Thyroid gland (tissue), 7 donors: ENCODE results near the genes CNR2, IL22RA1 and NCMAP.

DNA sequence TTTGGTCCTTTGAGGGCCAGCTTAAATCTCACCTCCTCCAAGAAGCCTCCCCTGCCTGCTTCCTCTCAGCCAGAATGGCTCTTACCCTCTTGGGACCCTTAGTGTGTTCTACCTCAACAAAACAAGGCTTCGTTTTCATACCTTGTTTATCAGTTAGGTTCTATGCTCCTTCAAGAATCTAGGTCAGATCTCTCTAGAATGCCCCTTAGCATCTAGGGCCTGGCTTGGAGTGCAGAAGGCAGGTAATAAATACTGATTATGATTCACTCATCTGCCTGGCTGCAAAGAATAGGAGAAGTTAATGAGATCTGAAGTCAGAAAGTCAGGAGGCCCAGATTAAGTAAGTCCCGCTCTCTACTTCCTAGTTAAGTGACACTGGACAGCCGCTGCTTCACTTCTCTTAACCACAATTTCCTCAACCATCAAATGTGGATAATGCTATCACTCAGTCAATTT lies 2.0 kb upstream of the E2F2 start:
- PRO-cap, 2 experiments = no peak in any of the 2 experiments
- RAMPAGE, long total RNA, 5 experiments = no peak in any of the 5 experiments

DNA sequence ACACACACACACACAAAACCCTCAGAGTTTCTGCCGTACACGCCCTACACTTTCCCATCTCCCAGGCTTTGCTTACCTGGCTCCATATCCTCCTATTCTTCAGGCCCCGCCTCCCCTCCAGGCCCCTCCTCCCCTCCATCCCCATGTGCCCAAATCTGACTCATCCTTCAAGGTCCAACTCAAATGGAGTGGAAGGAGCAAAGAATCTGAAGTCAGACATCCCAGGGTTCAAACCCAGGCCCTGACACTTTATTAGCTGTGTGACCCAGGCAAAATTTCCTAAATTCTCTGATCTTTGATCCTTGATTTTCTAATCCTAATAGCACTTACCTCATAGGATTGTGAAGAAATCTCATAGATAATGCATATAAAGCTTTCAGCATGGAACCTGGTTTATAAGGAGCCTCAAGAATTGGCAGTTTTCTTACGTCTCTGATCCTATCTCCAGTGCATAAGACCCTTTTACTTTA lies 3.8 kb upstream of the E2F2 start:
- PRO-cap, 2 experiments = no peak in any of the 2 experiments
- RAMPAGE, long total RNA, 5 experiments = no peak in any of the 5 experiments

DNA sequence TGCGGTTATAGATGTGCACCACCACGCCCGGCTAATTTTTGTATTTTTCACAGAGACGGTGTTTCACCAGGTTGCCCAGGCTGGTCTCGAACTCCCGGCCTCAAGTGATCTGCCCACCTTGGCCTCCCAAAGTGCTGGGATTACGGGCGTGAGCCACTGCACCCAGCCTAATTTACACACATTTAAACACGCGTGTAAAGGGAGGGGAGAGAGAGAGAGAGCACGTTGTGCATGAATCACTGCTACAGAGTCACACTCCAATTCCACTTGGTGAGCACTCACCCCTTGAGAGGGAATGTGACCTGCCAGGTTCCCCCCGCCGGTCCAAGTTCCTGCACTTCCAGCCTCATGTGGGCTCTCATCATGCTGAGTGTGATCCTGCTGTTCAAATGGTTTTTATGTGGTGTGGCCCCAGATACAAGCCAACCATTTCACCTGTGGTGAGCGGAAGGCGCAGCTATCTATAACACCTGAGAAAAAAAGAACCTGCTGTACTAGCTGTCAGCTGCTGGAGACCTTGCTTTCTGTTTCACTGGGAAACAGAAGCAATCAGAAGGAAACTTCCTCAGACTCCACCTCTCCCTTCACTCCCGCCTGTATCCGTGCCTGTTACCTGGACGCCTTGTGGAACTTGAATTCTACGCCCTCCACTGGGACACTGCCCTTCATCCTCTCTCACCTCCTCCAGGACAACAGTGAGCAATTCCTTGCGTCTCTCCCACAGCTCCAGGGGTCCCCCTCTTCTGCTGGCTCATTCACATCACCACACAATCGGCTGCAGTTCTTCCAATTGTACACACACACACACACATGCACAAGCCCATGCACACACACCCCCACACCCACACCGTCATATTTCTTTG lies 64.5 kb upstream of the RPL11 start:
- PRO-cap, 2 experiments = peak in 2 of 2 experiments; most common plus-strand start position 295 of the sequence (in 1); most common minus-strand start position 391 of the sequence (in 1)
- RAMPAGE, long total RNA, 5 experiments = start-site peak on the plus strand in 3 of 5 experiments, centred at positions 334 to 409 of the sequence, 5 to 12 reads per replicate

DNA sequence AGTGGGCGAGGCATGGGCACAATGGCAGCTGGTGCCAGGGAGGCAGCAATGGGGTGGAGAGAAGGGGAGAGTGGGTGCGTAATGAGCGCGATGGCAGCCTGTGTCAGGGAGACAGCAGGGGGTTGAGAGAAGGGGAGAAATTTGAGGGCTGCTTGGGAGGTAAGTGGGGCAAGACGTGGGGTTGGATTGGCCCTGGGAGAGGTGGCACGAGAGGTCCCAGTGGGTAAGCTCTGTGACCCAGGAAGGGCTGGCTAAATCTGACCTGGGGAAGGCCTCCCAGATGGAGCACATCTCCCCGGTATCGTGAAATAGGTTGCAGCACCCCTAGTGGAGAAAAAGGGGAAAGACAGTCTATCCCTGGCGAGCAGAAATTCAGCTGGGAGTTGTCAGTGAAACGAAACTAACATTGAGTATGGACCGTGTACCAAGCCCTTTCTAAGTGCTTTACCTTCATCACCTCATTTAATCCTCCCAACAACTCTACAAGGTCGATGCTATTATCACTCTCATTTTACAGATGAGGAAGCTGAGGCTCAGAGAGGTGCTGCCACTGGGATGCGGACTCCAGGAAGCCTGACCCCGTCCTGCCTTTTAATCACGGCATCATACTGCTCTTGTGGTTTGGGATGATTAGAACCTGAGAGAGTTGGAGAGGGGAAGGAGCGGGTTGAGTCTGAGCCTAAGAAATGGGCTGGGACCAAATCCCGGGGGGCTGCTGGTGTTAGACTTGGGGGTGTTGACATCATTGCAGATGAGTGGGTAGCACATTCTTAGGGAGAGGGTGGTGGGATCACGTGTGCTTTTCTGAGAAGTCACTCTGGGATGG lies 56.6 kb upstream of the RPL11 start:
- PRO-cap, 2 experiments = peak in 2 of 2 experiments; most common plus-strand start position 389 of the sequence (in 2)
- RAMPAGE, long total RNA, 5 experiments = no peak in any of the 5 experiments

DNA sequence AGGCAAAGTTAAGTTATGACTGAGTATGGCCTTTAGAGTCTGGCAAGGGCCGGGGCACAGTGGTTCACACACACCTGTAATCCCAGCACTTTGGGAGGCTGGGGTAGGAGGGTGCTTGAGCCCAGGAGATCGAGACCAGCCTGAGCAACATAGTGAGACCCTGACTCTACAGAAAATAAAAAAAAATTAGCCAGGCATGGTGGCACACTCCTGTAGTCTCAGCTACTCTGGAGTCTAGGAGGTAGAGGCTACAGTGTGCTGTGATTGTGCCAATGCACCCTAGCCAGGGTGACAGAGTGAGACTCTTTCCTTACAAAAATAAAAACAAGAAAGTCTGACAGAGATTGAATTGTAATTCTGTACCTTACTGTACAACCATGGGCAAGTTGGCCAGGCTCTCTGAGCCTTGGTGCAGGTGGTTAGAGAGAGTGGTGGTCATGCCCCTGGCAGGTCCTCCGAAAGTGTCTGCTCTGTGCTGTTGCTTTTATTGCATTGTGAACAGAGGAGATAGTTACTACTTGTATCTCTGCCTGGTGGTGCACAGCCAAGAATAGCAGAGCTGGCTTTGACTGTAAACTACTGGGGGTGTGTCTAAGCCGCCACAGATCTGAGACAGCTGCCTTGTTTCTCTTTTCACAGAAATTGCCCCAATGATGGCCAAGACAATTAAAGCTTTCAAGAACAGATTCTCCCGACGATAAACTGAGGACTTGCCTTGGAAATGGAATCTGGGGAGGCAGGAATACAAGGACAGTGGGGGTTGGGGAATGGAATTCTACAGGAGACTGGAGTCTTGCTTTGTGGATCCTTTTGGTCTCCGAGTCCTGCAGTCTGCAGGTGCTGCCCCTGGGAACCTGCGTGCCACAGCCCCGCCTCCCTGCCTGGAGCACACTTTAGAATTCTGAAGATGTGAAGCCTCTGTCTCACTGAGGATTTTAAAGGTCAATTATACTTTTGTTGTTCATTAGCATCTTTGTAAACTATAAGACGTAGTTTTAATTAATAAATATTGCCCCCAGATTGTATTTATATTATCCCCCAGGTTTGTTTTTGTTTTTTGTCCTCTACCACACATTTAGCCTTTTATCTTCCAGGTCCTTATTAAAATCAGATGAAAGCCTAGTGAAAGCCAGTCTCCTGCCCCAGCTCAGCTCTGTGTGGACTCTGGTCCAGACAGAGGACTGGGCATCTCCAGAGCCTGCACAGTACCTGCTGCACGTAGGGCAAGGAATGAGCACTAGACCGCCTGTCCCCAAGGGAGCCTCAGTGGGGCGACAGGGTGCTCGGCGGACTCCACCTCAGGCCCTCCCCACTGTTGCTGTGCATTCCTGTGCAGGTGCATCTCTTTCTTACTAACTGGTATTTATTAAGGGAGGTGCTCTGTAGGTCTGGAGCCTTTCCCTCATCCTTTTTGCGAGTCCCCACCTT lies 16.1 kb downstream of the ELOA start:
- PRO-cap, 2 experiments = no peak in any of the 2 experiments
- RAMPAGE, long total RNA, 5 experiments = no peak in any of the 5 experiments

DNA sequence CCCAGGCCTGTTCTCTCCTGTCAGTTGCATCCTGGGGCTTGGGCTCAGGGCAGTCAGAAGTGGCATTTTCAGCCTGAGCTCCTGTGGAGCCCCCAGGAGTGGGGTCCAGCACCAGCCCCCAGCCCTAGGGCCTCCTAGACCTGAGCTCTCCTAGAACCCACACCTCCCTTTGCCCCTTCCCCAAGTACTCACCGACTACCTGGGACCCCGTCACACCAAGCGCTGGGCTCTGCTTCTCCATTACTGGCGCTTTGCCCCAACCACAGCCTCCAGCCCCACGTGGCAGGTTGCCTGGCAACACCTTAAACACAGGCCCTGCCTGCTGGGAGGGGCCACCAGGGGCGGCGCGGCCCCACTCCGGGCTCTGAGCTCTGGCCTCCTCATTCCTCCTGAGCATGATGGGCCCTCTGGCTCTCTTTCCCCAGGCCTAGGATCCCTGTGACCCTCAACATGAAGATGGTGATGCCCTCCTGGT lies 2.4 kb downstream of the LYPLA2 start:
- PRO-cap, 2 experiments = peak in 1 of 2 experiments; most common plus-strand start position 383 of the sequence (in 1)
- RAMPAGE, long total RNA, 5 experiments = no peak in any of the 5 experiments

- PRO-cap, 2 experiments = no peak in any of the 2 experiments
- RAMPAGE, long total RNA, 5 experiments = no peak in any of the 5 experiments
Measured at GRCh38 chr1:23801756-23802377, 1.3 kb upstream of the GALE start.

DNA sequence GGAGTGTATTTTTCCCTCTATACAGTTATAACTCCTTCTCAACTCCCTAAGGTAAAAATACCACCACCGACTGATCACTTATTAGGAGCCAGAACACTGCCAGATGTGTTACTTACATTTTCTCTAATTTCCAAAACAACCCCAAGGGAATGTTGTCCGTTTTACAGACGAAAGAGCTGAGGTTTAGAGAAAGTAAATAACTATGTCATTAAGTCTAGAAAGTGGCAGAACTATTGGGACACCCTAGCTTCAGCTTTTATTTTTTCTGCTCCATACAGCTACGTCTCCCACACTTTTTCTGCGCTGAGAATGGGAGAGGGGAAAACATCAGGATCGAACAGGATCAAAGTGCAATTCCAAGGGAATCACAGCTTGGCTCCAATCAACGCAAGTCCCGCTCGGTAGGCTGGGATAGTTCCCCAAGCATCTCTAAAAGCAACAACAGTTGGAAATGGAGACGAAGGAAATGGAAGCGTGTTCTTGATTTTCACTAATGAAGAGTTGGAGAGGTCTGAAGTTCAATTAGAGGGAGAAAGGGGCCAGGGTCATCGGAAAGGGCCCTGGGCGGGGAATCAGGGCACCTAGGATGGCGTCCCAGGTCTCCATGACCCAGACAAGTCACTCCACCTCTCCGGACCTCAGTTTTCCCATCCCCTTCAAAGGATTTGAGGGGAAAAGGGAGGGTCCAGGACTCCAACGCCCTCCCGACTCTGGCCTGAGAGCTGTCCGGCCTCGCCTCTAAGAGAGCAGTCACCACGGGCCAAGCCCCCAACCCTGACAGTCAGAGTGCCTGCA lies 503 bp downstream of the HMGCL start:
- PRO-cap, 2 experiments = no peak in any of the 2 experiments
- RAMPAGE, long total RNA, 5 experiments = no peak in any of the 5 experiments

DNA sequence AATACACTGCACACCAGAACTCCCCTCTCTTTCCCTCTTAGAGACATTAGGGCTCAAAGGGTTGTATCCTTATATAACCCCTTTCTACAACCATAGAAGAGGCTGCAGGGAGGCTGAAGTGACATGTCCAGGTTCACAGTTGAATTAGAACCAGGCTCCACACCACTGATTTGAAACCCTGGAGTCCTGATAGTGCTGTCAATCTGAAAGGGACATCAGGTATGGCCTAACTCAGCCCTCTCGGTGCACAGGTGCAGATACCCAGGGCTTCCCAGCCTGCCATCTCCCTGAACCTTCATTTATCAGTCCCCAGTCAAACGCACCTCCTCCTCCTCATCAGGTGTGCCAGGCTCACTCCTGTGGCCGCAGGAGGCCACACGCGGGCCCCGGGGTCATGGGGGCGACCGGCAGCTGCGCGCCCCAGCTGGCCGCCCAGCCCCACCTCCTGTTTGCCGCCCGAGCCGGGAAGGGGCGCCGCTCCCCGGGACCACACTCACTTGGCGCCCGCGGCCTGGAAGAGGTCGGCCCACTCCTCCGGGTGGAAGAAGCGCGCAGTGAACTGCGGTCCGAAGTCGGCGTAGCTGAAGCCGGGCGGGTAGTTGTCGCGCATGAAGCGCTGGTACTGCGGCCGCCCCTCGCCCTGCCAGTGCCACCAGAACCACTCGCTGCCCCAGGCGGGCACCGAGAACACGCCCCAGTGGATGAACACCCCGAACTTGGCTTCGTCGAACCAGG lies 522 bp downstream of the FUCA1 start:
- PRO-cap, 2 experiments = peak in 1 of 2 experiments; most common minus-strand start position 648 of the sequence (in 1)
- RAMPAGE, long total RNA, 5 experiments = no peak in any of the 5 experiments

- PRO-cap, 2 experiments = peak in 1 of 2 experiments; most common plus-strand start chr1:23897265 (in 1)
- RAMPAGE, long total RNA, 5 experiments = no peak in any of the 5 experiments
Measured at GRCh38 chr1:23897150-23897641, 16.0 kb downstream of the CNR2 start.

DNA sequence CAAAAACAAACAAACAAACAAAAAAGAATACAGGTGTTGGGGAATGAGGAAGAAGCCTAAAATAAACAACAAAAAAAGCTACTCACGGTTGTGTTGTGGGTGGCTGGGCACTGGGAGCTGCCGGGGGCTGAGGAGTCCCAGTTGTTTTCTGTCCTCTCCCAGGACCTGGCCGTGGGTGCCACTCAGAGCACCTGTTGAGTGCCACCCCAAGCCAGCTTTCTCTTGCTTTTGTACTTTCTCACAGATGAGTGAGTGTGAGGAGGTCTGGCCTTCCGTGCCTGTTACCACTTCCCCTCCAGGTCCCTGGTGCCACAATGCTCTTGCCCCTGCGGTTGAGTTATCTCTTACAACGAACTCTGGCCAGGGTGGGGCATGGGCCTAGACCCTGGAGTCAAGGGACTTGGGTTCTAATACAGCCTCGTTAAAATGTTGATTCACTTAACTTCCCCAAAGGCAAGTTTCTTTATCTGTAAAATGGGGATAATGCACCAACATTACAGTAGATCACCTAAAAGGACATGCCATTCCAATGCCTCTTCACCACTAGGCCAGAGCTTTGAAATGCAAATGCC lies at the start of gene CNR2:
Gene CNR2, minus strand, starts transcription at position 203 of the 572 bp plus-strand sequence.
- PRO-cap, 2 experiments = no peak in any of the 2 experiments
- RAMPAGE, long total RNA, 5 experiments = start-site peak on the minus strand in 1 of 5 experiments, centred at position 179 of the sequence, 13 reads per replicate

- PRO-cap, 2 experiments = no peak in any of the 2 experiments
- RAMPAGE, long total RNA, 5 experiments = no peak in any of the 5 experiments
Measured at GRCh38 chr1:24067975-24068513, 43.9 kb downstream of the MYOM3 start.

DNA sequence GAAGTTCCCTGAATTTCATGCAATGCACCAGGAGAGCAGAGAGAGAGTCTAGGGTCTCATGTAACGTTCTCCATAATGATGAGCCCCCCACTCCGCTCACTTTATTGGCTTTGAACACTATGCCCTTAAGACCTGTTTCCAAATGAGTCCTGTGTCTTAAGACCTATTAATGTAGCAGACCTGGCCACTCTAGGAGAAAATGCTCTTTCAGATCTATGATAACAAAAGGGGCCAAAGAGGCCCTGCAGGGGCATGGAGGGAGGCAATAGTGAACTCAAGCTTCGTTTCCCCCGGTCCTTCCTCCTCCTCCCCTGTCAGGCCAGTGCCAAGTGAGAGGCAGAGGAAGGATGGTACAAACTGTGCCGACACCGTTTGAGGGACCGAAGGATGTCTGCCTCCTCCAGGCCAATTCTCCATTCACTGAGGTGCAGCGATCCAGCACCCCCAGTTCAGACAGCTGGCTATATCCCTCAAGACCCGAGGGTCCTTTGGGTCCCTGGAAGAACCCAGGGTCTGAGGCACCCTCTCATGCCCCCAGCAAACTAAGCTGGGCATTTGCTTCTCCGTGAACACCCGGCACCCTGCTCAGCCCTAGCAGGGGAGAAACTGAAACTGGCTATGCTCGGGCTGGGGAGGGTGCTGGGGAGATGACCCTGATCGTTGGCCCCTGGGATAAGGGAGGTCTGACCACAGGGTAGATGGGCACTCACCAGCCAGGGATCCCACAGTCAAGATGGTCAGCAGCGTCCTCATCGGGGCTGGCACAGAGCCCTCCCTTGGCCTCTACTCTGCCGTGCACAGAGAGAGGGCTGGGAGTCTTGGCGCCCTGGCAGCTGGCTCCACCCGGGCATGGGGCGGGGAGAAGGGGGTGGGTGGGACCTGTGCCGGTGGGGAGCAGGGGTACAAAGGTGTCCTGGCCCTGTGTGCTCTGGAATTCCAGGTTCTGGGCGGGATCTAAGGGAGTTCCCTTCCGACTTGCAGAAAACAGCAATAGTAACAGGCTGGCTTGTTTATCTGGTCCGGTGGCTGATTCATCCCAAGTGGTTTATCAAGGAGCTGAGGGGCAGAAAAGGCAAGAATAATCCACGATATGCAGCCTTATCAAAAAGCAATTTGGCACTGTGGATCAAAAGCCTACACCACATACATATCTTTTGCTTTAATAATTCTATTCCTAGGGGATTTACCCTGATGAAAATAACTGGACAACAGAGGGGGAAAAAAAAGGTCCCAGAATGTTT lies at the start of gene IL22RA1:
Gene IL22RA1, minus strand, starts transcription at position 811 of the 1,241 bp plus-strand sequence.
- PRO-cap, 2 experiments = peak in 2 of 2 experiments; most common plus-strand start position 922 of the sequence (in 1); most common minus-strand start position 790 of the sequence (in 2)
- RAMPAGE, long total RNA, 5 experiments = start-site peak on the minus strand in 2 of 5 experiments, centred at positions 818 to 822 of the sequence, 9 to 11 reads per replicate

DNA sequence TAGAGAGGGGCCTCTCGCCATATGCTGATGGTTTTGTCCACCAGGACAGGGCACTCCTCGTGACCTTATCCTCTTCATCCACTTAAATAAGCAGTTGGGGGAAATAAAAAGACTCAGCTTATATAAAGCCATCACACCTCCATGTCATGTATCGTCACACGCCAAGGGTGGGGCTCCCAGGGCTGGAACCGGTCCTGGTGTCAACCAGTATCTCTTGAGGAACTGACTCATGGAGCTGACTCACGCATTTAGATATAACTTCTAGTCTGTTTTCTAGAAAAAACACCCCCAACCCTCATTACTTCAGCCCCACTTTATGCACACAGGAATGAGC lies 6.8 kb upstream of the IL22RA1 start:
- PRO-cap, 2 experiments = no peak in any of the 2 experiments
- RAMPAGE, long total RNA, 5 experiments = no peak in any of the 5 experiments

GRCh38 chr1:24254667-24255165 lies 64.4 kb upstream of the GRHL3 start:
- PRO-cap, 2 experiments = no peak in any of the 2 experiments
- RAMPAGE, long total RNA, 5 experiments = no peak in any of the 5 experiments

DNA sequence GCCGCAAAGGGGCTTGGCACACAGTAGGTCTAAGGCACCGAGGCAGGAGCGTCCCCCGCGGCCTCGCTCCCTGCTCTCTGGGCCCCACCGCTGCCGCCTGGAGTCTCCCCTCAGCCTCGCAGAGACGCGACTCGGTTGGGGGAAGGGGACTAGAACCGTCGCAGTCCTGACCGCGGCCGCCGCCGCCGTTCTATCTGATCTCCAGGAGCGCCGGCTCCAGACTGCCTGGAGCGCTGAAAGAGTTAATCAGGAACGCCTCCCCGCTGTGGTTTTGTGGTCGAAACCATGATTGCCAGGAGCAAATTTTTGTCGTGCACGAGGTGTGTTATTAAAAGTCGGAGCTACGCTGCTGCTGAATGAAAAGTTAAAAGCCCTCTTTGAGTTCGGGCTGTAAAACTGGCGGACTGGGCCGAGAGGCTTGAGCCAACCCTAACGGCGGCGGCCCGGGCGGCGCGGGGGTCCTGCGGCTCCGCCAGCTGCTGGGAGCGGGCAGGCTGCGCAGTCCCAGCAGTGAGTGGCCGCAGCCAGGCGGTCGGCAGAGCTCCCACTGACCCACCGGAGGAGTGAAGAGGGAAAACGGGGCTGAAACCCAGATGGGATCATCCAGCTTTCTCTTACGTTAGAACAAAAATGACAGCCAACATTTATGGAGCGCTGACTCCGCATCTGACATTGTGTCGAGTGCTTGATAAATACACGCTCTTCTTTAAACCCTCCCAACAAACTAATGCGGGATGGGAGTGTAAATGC lies 3.2 kb downstream of the GRHL3 start:
- PRO-cap, 2 experiments = no peak in any of the 2 experiments
- RAMPAGE, long total RNA, 5 experiments = no peak in any of the 5 experiments

GRCh38 chr1:24373025-24374093 lies 40.2 kb downstream of the STPG1 start:
- PRO-cap, 2 experiments = no peak in any of the 2 experiments
- RAMPAGE, long total RNA, 5 experiments = no peak in any of the 5 experiments

GRCh38 chr1:24531138-24531693 lies 24.7 kb upstream of the NCMAP start:
- PRO-cap, 2 experiments = no peak in any of the 2 experiments
- RAMPAGE, long total RNA, 5 experiments = no peak in any of the 5 experiments

DNA sequence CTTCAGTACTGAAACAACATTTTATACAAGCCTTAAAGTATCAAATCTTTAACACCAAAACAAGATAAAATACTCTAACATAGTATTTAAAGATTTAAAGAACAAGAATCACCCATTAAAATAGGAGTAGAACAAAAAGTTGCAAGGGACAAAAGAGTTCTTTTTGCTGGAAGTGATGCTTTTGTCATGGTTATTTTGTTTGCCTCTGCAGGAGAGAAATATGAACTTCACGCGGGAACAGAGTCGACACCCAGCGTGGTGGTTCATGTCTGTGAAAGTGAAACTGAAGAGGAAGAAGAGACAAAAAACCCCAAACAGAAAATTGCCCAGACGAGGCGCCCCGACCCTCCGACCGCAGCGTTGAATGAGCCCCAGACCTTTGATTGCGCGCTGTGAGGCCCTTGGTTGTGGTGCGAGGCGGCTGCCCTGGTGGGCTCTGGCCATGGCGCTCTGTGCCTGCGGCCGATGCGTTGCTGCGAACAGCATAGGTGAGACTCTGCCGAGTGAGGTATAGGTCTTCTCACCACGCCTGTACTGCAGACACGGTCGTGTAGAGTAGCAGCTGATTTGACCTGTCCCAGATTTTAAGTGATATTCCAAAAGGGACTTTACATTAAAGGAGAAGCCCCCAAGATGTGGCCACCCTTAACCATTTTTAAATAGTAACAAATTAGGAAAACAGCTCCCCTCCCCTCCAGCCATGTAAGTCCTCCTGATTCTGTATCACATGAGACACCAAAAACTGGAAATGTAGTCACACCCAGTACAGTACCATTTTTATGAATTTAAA lies 20.8 kb upstream of the NCMAP start:
- PRO-cap, 2 experiments = no peak in any of the 2 experiments
- RAMPAGE, long total RNA, 5 experiments = no peak in any of the 5 experiments

GRCh38 chr1:24555821-24556405 lies at the start of gene NCMAP:
Gene NCMAP (plus strand): TSS chr1:24556087.
- PRO-cap, 2 experiments = peak in 2 of 2 experiments; most common plus-strand start chr1:24556076 (in 1); most common minus-strand start chr1:24556034 (in 2)
- RAMPAGE, long total RNA, 5 experiments = start-site peak on the plus strand in 2 of 5 experiments, at chr1:24556084-24556121 at its widest, 46 to 347 reads per replicate; start-site peak on the minus strand in 4 of 5 experiments, at chr1:24556001-24556049 at its widest, 24 to 88 reads per replicate